Aorta (tissue), 1 donor: ENCODE results near the gene PRRT2.

DNA sequence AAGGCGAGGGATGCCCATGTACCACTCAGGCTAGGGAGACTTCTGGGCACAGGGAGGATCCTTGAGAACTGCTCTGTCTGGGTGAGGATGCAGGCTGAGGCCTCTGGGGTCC is 2.3 kb upstream of the PRRT2 start:
- PRO-cap = no peak

DNA sequence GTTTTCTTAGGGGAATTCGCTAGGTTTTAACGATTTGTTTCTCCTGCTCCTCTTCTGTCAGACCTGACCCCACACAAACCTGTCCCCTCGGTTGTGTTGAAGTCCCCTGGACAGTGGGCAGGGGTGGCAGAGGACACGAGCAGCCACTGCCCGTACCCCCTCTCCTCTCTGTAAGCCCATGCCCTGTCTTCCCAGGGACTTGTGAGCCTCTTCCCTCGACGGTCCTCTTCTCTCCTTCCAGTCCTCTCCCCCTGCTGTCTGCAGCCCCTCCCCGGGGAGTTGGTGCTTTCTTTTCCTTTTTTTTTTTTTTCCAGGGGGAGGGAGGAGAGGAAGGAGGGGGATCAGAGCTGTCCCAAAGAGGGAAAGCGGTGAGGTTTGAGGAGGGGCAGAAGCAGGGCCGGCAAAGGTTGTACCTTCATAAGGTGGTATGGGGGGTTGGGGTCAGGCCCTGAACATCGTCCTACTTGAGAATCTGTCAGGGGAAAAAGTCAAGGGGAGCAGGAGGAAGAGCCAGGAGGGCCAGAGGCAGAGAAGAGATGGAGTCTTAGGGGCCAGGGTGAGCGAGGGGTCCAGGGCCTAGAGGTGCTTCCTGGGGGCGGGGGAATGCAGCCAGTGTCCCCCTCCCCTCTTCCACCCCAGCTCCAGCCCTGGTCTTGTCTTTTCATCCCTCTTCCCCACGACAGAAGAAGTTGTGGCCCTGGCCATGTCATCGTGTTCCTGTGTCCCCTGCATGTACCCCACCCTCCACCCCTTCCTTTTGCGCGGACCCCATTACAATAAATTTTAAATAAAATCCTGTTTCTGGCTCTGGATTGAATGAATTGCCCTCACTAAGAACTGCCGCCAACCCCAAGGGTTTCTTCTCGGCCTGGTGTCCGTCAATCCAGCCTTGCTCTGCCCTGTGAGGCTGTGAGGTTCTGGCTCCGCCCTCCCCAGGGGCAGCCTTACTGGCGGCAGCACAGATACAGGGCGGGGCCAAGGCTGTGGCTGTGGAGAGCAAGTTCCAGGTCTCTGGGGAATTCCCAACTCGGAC is 1.3 kb upstream of the PRRT2 start:
- PRO-cap = bidirectional peak, plus-strand start outside the sequence, minus-strand start at position 877 of the sequence

DNA sequence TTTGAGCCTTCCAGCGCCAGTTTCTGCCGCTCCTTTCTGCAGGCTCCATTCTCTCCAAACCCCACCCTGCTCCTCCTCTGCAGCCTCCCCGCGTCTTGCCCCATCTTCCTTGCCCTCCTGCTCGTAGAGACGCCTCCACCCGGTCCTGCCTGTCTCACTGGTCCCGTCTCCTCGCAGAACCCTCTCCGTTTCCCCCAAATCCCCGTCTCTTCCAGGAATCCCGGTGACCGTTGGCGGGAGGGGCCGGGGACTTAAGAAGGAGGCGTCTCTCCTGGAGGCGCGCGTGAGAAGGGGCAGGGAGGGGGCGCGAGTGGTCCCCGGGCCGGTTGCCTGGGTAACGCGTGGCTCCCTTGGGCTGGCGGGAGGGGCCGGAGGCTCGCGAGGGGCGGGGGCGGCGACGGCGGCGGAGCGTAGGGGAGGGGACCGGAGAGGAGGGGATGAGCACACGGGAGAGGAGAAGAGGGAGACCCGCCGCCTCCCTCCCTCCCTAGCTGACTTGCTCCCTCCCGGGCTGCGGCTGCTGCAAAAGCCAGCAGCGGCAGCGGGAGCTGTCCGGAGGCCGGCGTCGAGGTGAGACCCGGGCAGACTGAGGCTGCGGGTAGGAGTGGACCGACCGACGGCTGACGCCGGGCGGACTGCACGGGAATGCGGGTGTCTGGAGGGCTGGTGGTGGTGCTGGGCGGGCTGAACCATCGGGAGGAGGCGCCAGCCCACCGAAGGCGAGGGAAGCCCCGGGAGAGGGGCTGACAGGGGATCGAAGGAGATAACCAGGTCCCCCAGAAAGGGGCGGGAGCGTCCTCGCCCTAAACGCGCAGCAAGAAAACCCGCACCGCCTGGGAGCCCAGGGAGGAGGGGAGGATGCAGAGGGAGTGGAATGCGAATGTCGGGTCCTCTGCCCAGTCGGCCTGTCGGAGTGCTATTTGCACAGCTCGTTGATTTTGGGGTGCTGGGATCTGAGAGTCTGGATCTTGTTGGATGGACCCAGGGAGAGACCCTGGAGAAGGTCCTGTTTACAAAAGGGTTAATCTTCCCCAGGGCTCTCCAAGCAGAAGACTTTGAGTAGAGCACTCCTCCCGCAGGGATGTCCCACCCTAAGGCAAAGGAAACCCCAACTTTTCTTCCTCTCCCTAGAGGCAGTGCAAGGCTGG is at the start of gene PRRT2:
Gene PRRT2 (plus strand): TSS at position 440 of the 1,148 bp plus-strand sequence.
- PRO-cap = bidirectional peak, plus-strand start at position 444 of the sequence, minus-strand start at position 191 of the sequence

DNA sequence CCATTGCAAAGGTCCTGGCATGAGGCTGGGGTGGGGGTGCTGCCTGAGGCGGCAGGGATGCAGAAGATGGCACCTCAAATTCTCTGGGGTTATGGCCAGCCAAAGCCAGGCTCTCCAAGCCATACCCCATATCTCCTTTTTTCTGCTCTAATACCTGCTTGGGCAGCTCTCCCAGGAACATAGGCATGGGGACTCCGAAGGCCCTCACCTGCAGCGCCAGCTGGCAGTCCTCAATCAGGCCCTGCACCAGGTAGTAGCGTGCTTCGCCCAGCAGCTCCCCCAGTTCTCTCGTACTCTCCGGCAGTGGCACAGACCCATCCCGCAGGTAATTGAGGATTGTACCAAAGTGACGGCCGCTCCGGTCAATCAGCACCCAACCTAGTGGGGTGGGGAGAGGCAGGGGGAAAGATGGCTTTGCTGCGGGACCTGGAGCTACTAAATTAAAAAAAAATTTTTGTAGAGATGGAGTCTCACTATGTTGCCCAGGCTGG is 3.0 kb downstream of the KCTD13 start:
- PRO-cap = no peak

DNA sequence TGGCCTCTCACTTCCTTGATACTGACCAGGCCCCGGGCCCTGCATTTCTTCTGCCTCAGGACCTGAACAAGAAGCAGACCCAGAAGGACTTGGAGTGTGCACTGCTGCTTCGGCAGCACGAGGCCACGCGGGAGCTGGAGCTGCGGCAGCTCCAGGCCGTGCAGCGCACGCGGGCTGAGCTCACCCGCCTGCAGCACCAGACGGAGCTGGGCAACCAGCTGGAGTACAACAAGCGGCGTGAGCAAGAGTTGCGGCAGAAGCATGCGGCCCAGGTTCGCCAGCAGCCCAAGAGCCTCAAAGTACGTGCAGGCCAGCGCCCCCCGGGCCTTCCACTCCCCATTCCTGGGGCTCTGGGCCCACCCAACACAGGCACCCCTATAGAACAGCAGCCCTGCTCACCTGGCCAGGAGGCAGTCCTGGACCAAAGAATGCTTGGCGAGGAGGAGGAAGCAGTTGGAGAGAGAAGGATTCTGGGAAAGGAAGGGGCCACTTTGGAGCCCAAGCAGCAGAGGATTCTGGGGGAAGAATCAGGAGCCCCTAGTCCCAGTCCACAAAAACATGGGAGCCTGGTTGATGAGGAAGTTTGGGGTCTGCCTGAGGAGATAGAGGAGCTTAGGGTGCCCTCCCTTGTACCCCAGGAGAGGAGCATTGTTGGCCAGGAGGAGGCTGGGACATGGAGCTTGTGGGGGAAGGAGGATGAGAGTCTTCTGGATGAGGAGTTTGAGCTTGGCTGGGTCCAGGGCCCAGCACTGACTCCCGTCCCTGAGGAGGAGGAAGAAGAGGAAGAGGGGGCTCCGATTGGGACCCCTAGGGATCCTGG is 9.0 kb downstream of the HIRIP3 start:
- PRO-cap = no peak

- PRO-cap = no peak
These were observed 1.2 kb downstream of the TLCD3B start for GRCh38 chr16:30029812-30030351.

GRCh38 chr16:30063465-30063843 is 2.1 kb upstream of the ALDOA start:
- PRO-cap = no peak

GRCh38 chr16:30069027-30069779 is 3.6 kb downstream of the ALDOA start:
- PRO-cap = no peak

DNA sequence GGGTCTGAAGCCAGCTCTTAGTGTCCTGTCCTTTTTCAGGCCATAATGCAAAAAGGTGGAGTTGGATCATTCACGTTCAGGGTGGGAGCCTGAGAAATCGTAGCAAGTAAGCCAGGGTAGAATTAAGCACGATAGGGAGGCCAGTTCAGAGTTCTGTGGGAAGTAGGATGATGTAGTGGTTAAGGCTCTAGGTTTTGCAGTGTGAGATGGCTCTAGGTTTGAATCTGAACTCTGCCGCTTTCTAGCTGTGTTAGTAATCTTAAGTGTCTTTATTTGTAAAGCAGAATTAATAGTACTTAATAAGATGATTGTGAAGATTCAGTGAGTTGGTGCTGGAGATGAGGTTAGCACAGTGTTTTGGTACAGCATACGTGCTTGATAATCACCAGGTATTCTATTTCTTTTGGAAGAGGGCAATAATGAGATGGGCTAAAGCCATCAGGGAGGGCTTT is 1.2 kb downstream of the PPP4C start:
- PRO-cap = no peak

GRCh38 chr16:30377190-30378309 is 2.9 kb downstream of the MYL11 start:
- PRO-cap = bidirectional peak, plus-strand start at chr16:30377877, minus-strand start at chr16:30377831; bidirectional peak, plus-strand start at chr16:30378413, minus-strand start at chr16:30378242

DNA sequence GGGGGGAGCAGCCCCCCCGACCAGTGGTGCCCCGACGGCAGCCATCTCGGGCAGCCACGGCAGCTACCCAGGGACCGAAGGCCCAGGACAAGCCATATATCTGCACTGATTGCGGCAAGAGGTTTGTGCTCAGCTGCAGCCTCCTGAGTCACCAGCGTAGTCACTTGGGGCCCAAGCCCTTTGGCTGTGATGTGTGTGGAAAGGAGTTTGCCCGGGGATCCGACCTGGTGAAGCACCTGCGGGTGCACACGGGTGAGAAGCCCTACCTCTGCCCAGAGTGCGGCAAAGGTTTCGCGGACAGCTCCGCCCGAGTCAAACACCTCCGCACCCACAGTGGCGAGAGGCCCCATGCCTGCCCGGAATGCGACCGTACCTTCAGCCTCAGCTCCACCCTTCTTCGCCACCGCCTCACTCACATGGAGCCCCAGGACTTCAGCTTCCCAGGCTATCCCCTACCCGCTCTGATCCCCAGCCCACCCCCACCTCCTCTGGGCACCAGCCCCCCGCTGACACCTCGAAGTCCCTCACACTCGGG is 2.8 kb downstream of the ZNF48 start:
- PRO-cap = no peak

- PRO-cap = no peak
These were observed 16.0 kb downstream of the ZNF768 start for GRCh38 chr16:30510213-30510887.

DNA sequence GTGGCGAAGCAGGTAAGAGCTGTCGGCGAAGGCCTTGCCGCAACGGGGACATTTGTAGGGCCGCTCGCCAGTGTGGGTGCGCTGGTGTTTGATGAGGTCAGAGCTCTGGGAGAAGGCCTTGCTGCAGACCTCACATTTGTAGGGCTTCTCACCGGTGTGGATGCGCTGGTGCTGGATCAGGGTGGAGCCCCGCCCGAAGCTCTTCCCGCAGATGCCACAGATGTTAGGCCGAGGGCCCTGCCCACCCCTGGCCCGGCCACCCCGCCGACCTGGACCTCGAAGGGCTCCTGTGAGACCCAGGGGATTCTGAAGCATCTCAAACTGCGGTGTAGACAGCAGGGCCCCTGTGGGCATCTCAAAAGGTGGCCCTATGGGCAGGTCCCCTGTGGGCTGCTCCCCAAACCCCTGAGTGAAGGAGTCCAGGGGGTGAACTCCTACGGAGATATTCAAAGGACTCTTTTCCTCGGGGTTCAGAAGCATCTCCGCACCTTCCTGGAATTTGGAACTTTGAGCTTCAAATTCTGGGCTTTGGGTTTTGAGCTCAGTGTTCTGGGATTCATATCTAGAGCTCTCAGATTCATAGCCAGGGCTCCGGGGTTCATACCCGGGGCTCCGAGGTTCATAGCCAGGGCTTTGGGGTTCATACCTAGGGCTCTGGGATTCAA is 1.1 kb downstream of the ZNF768 start:
- PRO-cap = no peak

GRCh38 chr16:30658553-30659594 is 643 bp downstream of the FBRS start:
- PRO-cap = bidirectional peak, plus-strand start at chr16:30658718, minus-strand start at chr16:30658676

GRCh38 chr16:30660534-30660686 is 2.2 kb downstream of the FBRS start:
- PRO-cap = no peak

- PRO-cap = no peak
These were observed 6.2 kb downstream of the FBRS start for GRCh38 chr16:30663976-30665193.

DNA sequence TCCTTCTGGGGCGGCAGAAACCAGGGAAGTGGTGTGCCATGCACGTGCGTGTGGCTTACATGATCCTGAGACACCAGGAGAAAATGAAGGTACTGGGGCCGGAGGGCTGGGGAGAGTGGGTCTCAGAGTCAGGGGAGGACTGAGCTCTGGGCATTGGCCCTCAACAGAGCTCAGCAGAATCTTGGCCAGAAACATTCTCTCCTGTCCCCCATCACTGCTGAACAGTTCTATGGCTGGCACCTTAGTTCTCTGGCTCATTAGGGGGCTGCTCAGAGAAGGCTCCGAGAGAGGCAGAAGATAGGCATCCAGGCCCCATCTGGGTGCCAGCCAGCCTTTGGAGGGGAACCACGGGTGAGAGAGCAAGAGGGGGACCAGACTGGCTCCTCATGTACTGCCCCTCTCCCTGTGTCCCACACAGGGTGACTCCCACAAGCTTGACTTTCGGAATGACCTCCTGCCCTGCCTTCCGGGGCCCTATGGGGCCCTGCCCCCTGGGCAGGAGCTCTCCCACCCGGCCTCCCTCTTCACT is 8.7 kb downstream of the FBRS start:
- PRO-cap = no peak

GRCh38 chr16:30768969-30769918 is 7.1 kb downstream of the RNF40 start:
- PRO-cap = no peak

GRCh38 chr16:30778646-30779337 is 8.2 kb downstream of the ZNF629 start:
- PRO-cap = no peak

- PRO-cap = no peak
These were observed 4.5 kb downstream of the ZNF629 start for GRCh38 chr16:30782510-30783000.